ENCODE data around the genes GNAS and ATP5F1E.

DNA sequence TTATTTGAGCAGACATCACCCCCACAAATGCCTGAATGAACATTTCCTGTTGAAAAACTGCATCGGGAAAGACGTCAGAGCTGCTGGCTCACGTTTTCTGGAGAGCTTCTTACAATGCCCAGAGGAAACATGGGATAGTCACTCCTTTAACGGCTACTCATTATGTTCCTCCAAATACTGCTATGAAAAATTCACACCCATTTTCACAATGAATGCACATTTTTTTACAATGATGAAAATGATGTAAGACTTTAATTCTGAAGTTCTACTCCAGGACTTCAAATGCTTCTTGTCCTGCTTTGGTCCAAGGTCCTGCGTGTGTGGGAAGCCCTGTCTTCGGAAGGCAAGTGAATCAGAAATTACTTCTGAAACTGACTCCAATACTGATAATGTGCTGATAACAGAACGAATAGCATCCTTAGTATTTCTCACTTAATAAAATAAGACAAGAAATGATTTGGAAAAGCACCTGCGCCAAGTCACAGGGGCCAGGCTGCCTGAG is 160.2 kb upstream of the C20orf85 start:
- CAGE, long polyA plus RNA: no peak
- RRBS: no CpG with 5 or more reads among the region's 8 CpGs

DNA sequence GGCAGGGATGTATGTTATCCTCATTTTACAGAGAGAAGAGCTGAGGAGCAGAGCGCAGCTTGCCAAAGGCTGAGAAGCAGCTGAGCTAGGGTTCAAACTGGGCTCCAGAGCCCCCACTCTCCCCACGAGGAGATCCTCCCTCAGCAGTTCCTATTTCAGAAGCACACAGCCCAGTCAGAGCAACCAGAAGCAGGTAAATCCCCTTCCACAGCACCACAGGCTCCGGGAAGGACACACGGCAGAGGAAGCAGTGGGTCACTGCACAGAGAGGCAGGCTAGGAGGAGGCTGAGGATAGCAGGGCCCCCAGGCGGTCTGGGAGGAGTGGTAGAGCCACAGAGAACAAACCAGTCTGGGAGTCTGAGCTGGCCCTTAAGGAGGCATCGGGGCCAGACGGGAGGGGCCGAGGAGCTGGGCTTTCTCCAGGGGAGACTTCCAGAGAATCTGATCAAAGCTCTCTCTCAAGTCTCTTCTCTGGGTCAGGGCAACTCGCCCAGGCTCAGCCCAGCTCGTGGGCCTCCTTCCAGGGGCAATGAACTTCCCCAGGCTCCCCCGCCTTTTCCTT is 96.1 kb upstream of the C20orf85 start:
- CAGE, long polyA plus RNA: no peak
- RRBS: no CpG with 5 or more reads among the region's 11 CpGs

DNA sequence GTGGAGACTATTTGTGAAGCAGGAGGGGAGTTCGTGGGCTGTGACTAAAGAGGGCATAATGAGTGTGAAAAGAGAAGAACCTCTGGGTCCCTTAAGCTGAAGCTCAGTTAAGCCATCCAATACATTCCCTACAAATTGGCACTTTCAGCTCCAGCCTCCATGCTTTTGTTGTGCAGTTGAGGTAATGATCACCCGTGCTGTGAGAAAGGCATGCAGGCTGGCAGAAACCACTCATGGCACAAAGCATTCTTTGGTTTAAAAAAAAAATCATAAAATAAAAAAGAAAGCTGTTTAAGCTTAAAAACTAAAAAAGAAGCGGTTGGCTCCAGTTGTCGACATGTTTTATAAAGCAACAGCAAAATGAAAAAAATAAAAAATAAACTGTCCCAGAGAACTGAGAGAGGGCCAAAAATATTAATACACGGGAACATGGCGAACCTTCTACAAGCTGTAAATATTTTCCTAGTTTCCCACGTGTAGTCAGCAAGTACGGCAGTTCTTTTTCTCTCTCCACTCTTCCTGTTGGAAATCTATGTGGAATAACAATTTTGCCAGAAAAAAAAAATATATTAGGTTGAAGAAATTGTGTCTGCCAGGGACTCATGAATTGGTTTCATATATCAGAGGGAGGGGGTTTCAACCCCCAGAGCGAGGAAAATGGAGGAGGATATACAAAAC is 4.5 kb upstream of the C20orf85 start:
- CAGE, long polyA plus RNA: no peak
- RRBS: no CpG with 5 or more reads among the region's 9 CpGs

DNA sequence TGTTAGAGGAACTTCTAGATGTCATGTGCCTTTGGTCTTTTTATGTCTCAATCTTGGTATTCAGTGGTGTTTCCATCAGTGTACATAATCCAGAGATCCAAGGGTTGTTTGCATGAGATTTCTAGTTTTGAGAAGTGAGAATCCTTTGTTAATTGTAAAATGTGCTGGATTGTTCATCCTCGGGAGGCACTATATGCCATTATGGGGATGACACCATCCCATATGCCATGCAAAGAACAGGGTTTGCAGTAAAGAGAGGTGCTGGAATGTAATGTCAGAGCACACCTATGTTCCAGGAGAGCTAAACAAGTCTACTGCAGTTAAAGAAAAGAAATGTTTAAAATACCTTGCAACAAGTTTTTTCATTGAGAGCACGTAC is 29.2 kb downstream of the RAB22A start:
- CAGE, long polyA plus RNA: no peak
- RRBS: no CpG with 5 or more reads among the region's 2 CpGs

- CAGE, long polyA plus RNA: no peak
- RRBS: no CpG with 5 or more reads among the region's 11 CpGs
These were observed 31.3 kb upstream of the STX16 start for GRCh38 chr20:58619719-58620226.

- CAGE, long polyA plus RNA: no peak
- RRBS: no CpG with 5 or more reads among the region's 29 CpGs
These were observed 16.4 kb upstream of the STX16 start for GRCh38 chr20:58634451-58635410.

GRCh38 chr20:58652641-58652923 is 1.5 kb downstream of the STX16 start:
- CAGE, long polyA plus RNA: no peak
- RRBS: no CpG with 5 or more reads among the region's 8 CpGs

- CAGE, long polyA plus RNA: no peak
- RRBS: no CpG with 5 or more reads among the region's 22 CpGs
These were observed 16.4 kb upstream of the NPEPL1 start for GRCh38 chr20:58676011-58676721.

- CAGE, long polyA plus RNA: no peak
- RRBS: no CpG with 5 or more reads among the region's 30 CpGs
These were observed 6.2 kb downstream of the NPEPL1 start for GRCh38 chr20:58698559-58699523.

DNA sequence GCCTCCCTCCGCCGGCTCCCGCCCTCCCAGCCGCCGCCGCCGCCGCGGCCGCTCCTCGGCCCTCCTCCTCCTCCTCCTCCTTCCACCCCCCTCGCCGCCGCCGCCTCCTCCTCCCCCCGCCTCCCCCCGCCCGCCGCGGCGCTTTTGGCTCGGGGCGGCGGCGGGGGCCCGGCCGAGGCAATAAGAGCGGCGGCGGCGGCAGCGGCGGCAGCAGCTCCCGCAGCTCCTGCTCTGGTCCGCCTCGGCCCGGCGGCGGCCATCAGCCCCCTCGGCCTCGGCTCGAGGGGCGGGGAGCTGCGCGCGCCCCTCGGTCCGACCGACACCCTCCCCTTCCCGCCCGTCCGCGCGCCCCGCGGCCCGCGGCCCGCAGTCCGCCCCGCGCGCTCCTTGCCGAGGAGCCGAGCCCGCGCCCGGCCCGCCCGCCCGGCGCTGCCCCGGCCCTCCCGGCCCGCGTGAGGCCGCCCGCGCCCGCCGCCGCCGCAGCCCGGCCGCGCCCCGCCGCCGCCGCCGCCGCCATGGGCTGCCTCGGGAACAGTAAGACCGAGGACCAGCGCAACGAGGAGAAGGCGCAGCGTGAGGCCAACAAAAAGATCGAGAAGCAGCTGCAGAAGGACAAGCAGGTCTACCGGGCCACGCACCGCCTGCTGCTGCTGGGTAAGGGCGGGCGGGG is at the start of gene GNAS:
GNAS (plus strand) TSS at position 210 of the 670 bp plus-strand sequence.
- CAGE, long polyA plus RNA: start-site peak on the plus strand centred at position 154 of the sequence, 78 bp wide, 58 and 85 reads in 2 replicates; start-site peak on the plus strand centred at position 344 of the sequence, 116 bp wide, 179 and 111 reads in 2 replicates; start-site peak on the plus strand centred at position 521 of the sequence, 30 bp wide, 112 and 76 reads in 2 replicates
- RRBS: 1% methylated on average over 27 of the region's 104 CpGs

GRCh38 chr20:58901104-58901835 is 10.0 kb downstream of the GNAS start:
- CAGE, long polyA plus RNA: no peak
- RRBS: no CpG with 5 or more reads among the region's 13 CpGs

GRCh38 chr20:59002227-59002570 is 4.9 kb downstream of the CTSZ start:
- CAGE, long polyA plus RNA: no peak
- RRBS: no CpG with 5 or more reads among the region's 4 CpGs

DNA sequence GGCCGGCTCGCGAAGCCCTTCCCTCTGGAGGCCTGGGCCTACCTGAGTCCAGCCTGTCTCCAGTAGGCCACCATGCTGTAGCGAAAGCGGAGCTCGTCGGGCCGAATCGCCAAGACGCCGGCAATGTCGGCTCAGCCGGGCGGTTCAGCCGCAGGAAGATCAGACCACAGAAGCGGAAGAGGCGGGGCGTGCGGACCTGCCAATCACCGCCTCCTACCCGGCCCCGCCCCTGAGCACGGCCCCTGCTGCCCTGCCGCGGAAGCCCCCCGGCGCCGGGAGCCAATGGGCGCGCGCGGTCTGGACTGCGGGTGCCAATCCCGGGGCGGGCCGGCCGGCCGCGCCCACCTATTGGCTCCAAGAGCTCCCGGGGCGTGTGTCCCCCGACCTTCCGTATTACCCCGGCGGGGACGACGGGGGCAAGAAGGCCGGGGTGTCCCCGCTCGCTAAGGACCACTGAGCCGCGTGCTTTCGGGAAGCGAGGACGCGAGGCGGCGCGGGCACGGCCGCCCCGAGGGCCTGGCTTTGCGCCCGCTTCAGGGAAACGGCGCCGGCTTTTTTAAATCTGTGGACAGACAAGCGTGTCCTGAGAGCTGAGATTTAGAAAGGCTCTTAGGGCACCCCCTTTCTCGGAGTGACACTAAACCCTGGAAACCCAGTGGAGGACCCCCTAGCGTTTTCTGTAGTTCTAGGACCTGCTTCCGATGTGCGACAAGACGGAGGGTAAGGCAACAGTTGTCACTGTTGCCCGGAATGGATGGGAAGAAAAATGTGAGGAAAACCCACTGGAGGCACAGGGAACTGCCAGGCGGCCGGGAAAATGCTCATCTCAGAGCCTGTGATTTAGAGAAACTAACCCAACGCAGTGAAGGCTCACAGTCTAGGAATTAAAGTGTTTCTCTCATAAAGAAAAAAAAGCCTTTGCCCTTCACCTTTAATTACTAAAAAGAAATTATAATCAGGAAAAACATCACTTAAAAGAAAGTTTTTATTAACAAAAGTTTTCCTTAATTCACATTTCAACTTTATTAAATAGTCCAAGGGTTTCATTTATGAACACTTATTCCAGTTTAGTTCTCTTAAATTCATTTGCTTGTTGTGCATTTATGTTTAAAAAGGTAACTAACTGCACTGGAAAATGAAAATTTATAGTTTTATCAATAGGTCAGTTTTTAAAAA is at the start of gene ATP5F1E:
ATP5F1E (minus strand) TSS at position 158 of the 1,176 bp plus-strand sequence.
- CAGE, long polyA plus RNA: start-site peak on the minus strand centred at position 148 of the sequence, 47 bp wide, 676 and 444 reads in 2 replicates
- RRBS: 2% methylated on average over 36 of the region's 77 CpGs

DNA sequence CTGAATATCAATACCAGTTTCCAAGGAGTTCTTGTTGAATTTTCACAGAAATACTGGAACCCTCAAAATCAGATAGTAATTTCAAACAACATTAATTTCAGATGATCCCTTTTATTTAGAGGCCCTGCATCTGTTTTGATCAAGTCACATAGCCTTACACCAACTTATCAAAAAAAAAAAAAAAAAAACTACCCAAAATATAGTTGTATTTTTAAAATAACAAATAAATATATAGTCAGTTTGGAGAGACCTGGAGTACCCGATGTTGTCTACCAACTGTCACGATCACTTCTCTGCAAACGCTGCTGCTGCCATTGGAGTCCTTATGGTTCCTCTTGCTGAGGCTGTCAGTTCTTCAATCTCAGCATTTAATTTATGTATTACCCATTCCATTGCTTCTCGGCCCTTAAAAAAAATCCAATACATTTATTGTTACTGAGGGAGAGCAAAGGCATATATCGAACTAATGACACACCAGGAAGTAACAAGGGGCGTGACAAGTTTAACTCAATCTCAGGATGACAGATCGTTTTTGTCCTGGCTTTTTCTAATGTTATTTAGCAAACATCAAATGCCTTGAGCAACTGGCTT is 2.7 kb upstream of the ATP5F1E start:
- CAGE, long polyA plus RNA: no peak
- RRBS: no CpG with 5 or more reads among the region's 7 CpGs

- CAGE, long polyA plus RNA: no peak
- RRBS: no CpG with 5 or more reads among the region's 13 CpGs
These were observed 16.8 kb upstream of the ZNF831 start for GRCh38 chr20:59146375-59147684.

- CAGE, long polyA plus RNA: no peak
- RRBS: no CpG with 5 or more reads among the region's 4 CpGs
These were observed 3.2 kb upstream of the ZNF831 start for GRCh38 chr20:59160436-59160744.

GRCh38 chr20:59316833-59317393 is 16.5 kb downstream of the EDN3 start:
- CAGE, long polyA plus RNA: no peak
- RRBS: no CpG with 5 or more reads among the region's 11 CpGs

DNA sequence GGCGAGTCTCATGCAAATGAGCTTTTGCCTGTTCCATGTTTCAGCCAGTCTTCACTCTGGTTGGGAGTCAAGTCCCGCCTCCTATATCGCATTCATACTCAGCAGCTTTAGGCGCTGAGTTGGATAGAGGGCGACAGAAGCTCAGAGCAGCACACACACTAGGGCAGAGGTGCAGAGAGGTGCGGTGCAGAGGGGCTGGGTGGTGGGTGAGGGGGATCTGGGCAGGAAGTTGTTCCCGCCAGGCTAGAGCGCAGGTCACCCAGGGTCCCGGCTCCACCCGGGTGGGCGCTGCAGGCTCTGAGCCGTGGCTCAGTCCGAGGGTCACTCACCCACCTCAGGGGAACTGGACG is 89.2 kb upstream of the PHACTR3 start:
- CAGE, long polyA plus RNA: no peak
- RRBS: no CpG with 5 or more reads among the region's 14 CpGs

GRCh38 chr20:59675008-59675409 is 70.7 kb downstream of the PHACTR3 start:
- CAGE, long polyA plus RNA: no peak

DNA sequence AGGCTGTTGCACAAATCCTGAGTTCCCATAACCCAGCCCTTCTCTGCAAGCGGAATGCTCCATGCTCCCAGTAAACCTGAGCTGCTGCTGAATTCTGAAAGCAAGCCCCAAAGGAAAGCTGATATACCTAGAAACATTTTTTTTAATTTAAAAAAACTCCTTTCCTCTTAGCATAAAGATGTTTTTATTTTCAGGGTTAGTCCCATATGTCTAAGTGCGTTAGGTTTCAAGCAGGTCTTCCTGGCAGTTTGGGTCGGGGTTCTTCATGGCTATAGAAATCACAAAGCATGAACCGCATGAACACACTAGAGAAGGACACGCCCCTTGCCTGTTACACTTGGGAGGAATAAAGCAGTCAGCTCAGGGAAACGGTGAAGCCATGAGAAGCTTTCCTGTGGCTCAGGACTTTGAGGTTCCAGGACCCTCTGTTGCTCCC is 96.8 kb downstream of the SYCP2 start:
- CAGE, long polyA plus RNA: no peak
- RRBS: no CpG with 5 or more reads among the region's 6 CpGs